Parotid gland (tissue), 1 donor: ENCODE measurements around the genes ANXA5, CCNA2 and IL2.

GRCh38 chr4:119707136-119707615, 78.6 kb upstream of the PDE5A start:
- PRO-cap: no peak

- PRO-cap: no peak
Measured at GRCh38 chr4:120049576-120050270, 16.9 kb downstream of the MAD2L1 start.

GRCh38 chr4:121073538-121074469, 1.5 kb upstream of the NDNF start:
- PRO-cap: no peak

- PRO-cap: no peak
Measured at GRCh38 chr4:121153850-121154484, 10.2 kb downstream of the TNIP3 start.

DNA sequence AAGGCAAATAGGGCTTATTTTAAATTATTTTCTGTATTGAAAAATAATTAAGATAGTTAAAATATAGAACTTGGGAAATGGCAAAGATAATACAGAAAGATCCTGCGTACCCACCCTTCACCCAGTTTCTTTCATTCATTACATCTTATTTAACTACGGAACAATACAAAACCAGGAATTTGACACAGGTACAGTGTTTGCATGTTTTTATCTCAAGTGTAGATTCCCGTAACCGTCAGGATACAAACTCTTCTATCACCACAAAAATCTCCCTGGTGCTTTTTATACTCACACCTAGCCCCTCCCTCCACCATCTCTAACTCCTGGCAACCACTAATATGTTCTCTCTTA, 449 bp upstream of the QRFPR start:
- PRO-cap: no peak

DNA sequence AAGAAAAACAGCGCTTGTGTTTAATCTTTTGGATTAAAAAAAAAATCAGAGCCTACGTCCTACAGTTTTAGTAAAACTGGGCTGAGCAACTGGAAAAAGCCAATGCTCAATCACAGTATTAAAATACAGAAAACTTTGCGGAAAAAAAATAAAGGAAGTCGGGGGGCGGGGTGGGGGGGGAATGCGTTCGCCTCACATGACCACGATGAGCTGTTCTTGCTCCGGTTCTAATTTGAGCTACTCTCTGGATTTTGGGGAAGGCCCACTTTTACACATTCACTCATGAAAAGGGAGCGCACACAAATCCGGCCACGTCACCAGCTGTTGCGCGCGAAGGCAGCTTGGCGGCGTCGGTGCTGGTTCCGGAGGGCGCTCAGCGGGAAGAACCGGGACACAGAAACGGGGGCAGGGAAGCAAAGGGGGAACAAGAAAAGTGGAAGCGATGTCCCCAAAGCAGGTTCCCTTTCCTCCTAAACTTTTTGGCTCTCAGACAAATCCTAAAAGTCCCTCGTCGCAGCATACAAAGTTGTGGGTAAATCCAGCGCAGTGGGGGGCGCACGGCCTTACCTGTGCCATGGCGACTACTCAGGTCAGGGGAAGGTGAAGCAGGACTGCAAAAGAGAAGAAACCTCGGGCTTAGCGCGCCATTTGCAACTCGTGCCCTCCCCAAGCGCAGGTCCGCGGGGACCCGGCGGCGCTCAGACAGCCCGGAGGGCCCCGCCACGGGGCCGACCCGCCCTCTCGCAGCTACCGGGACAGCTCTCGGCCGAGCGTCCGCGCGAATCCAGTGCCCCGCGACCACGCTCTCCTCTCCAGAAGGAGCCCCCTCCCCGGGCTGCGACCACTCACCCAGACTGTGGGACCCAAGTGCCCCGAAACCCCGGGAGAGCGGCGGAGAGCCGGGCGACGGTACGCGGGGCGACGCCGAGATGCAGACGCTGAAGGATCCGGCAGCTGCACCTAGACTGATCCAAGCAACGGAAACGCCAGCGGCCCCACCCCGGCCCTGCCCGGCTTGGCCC, at the start of gene ANXA5:
ANXA5 (minus strand) TSS at position 967 of the 1,022 bp plus-strand sequence.
- PRO-cap: unidirectional peak, plus-strand start at position 368 of the sequence; bidirectional peak, plus-strand start outside the sequence, minus-strand start at position 962 of the sequence

DNA sequence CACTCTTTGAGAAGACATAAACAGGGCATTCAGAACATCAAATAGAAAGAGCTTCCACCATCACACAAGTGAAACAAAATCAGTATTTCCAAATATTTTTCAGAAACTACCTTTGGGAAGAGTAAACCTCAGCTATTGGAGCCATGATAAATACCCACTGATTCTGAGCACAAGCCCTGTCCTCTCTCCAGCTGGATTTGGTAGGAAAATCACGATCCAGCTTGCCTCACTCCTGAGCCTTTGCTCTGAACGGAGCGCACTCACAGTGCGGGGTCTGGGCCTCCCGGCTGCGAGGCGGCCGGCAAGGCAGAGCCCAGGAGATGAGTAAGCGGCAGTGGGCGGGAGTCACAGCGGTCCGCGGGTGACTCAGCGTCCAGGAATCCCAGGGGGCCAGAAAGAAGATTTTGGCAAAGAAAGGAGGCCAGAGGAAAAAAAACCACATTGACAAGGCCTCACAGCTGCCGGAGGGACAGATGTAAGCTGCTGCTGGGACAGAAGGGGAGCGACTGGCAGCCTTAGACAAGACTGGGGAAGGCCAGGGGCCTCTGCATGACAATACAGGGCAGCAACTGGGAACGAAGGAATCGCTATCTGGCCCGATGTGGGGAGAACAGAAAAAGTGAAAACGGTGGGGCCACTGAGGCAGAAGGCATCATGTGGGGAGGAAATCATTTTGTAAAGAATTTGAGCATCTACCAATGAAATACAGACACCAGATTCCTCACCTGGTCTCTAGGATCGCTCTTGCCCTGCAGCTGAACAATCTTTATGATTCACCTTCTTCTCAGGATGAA, 14.8 kb upstream of the ANXA5 start:
- PRO-cap: no peak

DNA sequence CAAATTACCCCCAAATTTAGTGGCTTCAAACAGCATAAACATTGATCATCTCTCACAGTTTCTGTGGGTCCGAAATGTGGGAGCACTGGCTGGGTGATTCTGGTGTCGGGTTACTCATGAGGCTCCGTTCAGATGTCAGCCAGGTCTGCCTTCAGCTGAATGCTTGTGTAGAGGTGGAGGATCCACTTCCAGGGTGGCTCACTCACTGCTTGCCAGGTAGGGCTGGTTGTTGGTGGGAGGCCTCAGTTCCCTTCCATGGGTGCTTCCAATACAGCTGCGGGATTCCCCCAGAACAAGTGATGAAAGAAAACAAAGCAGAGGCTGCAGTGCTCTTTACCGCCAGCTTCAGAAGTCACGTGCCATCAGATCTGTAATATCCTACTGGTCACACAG, 1.0 kb upstream of the SMIM43 start:
- PRO-cap: unidirectional peak, plus-strand start at position 96 of the sequence

GRCh38 chr4:121823365-121824310, at the start of gene CCNA2:
TSS of gene CCNA2 (minus strand) at chr4:121823883.
- PRO-cap: unidirectional peak, plus-strand start at chr4:121824042

DNA sequence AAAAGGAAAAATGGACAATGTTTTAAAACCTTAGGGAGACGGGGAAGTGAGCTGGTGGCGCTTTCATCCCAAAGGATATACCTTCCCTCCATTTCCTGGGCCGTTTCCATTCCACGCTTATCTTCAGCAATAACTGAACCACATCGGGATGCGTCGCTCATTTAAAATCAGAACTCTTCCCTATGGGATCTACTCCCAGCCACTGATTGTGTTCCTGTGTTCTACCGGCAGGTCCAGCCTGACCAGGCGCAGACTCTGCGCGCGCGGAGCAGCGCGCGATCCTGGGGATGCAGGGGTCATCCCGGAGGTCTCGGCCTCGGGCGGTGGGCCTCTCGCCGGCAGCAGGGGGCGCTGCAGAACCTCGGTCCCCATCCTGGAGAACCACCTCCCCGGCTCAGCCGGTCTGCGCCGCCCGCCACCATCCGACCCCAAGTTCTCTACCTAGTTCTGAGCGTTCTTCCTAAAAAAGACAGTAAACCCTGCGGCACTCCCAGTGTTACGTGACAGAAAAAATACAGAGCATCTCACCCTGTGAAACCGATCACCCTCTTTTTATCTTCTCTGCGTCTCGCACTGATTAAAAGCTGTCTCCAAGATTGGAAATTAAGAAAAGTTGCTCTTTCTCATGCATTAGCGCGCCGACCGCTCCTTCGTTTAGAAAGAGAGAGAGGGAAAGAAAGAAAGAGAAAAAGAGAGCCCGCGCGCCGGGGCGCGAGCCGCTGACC, 1.7 kb downstream of the TRPC3 start:
- PRO-cap: no peak

- PRO-cap: no peak
Measured at GRCh38 chr4:121950736-121951872, 756 bp downstream of the TRPC3 start.

DNA sequence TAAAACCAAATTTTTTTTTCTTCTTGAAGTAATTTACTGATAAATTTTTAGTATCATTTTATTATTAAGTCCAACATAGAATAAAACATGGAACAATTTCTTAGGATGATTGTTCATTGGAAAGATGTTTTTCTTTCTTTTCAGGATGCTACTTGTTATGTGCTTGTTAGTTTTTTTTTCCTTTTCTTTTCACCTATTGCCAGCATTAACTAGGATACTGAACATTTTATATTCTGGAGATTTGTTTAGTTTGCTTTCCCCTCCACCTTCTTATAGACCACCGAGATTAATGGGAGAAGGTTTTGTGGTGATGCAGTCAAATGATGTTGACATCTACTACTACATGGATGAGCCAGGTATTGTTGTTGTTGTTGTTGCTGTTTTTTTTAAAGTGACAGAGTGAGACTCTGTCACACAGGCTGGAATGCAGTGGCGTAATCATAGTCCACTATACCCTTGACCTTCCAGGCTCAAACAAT, 37.6 kb downstream of the BLTP1 start:
- PRO-cap: no peak

GRCh38 chr4:122316199-122317041, 62.4 kb upstream of the ADAD1 start:
- PRO-cap: no peak

DNA sequence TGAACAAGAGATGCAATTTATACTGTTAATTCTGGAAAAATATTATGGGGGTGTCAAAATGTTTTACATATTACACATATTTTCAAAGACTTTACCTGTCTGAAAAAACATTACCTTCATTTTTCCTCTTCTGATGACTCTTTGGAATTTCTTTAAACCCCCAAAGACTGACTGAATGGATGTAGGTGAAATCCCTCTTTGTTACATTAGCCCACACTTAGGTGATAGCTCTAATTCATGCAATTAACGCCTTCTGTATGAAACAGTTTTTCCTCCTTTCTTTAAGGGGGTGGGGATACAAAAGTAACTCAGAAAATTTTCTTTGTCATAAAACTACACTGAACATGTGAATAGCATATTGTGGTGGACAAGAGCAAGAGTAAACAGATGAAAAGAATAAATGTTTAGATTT, at the start of gene IL2:
IL2 (minus strand) TSS at position 228 of the 412 bp plus-strand sequence.
- PRO-cap: no peak

DNA sequence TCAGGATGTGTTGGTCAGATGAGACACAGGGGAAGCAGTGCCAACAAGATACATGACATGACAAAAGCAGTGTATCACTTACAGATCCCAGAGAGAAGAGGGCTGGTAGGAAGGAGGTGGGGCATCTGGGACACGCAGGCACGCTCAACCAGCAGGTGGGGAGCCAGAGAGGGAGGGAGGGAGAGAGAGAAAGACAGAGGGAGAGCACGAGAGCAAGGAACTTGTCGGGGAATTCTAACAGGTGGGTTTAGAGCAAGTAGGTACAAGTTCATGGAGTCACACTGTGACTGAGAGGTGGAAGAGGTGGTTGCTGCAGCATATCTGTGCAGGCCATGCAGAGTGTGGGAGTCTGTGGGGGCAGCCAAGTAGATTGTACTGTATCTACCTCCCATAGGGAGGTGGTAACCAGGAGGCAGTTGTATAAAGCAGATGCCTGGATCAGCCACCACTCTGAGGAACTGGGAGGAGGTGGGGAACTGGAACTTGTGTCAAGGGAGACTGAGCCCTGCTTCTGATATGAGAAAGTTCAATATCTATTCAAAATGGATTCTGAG, 43.6 kb downstream of the BBS12 start:
- PRO-cap: no peak

DNA sequence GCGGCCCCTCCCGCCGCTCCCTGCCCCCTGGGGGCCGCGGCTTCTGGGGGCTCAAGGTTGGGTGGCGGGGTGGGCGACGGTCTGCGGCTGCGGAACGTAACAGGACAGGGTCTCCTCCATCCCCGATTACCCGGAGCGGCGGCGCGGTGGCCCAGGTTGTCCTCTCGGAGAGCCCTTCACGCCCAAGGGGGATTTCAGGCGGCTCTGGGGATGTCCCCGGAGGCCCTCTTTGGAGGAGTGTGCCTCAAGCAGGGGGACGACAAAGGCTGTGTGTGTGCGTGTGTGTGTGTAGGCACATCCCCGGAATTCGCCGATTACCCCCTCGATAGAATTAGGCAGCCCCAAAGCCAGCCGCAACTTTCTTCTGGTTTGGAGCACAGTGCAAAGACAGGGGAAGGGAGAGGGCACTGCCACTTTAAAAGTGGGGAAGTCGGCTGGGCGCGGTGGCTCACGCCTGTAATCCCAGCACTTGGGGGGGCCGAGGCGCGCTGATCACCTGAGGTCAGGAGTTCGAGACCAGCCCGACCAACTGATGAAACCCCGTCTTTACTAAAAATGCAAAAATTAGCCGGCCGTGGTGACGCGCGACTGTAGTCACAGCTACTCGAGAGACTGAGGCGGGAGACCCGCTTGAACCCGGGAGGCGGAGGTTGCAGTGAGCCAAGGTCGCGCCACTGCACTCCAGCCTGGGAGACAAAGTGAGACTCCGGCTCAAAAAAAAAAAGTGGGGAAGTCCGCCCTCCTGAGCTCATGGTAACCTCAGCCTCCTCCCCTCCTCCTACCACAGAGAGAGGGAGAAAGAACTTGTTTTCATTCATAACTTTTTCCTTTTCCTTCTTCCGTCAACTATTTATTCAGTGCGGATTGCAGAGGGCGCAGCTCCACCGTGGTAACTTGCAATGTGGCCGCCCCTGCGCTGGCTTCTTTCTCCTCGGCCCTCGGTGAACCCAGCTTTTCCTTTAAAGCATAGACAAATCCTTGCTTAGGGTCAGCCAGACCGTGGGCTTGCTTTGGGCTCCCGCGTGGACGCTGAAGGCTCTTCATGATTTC, 2.4 kb downstream of the SPRY1 start:
- PRO-cap: bidirectional peak, plus-strand start at position 379 of the sequence, minus-strand start at position 132 of the sequence; bidirectional peak, plus-strand start at position 857 of the sequence, minus-strand start at position 785 of the sequence

DNA sequence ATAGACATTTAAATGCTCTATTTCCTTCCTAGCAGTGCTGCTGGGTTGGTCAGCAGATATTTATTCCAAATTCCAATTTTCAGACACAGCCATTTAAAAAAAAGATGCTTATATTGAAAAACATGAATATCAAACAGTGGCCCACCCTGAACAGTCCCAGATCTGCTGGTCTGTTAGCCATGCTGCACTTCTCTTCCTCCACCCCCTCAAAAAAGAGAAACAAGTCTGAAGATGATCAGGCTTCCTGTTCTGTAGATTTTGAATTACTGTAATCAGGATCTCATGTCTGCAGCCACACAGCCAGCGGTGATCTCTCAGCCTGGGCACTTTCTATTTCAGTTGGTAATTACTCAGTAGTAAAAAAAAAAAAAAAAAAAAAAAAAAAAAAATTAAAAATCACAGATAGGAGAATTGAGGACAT, 46.7 kb downstream of the SPRY1 start:
- PRO-cap: no peak

DNA sequence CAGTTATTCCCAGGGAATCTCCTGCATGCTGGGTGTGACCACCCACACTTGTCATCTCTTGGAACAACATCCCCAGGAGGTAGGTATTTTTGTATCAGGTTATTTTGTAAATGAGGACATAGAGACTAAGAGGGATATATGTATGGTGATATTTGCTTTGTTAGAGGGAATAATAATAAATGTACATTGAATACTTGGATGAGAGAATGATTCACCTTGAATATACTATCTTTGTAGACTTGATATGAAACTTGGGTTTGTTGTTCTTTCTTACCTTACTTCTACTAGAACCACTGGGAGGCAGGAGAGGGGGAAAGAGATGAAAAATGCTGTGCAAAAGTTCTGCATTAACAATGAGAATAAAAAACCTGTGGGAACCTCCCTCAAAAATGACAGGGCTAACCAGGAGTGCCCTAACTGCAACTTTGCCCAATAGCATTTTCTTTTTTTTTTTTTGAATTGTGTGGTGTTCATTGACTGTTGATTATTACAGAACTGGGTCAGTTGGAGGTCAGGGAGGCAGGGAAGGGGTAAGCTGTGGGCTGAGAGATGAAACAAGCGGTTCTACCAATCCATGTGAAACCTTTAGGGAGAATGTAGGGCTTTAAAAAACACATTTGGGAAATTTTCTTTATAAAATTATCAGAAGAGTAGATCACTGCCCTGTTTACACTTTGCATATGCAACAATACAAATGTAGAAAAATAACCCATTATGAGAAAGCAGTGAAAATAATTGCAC, 157.6 kb downstream of the SPRY1 start:
- PRO-cap: no peak

DNA sequence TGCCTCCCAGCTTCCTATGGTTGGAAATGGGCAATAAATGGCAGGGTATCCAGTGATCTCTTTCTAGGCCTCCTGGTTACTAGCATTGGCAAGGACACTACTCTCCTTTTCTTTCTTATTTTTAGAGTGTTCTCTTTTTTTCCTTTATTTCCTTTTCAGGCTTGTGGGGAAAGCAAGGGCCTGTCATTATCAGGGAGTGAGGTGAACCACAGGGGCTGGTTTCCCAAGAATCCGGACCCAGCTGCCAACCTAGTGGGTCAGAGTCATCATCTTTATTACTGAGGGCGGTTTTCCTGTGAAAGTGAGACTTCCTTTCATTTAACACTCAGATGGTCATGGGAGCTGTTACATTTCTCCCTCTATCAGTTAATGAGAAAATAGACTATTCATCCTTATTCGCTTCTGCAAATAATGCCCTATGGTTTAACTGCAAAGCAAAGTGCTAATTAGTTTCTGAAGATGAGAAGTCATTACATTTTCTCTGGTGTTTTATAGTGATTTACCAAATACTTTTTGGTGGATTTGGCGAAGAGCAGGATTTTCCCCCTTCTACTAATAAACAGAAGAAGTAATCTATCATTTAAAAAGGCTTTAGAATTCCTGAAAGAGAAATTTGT, 224.8 kb downstream of the SPRY1 start:
- PRO-cap: no peak

DNA sequence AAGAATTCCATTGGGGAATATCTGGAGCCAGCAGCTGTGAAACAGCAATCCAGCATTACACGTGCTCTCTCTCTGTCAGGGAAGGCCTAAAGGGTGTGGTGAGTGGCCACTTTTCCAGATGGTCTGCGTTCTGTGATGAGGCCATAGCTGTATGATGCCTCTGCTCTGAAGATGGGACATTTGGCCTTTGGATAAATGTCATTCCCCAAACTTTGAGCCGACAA, 633.7 kb downstream of the SPRY1 start:
- PRO-cap: no peak